HT-29 (cell line): Measurements from ENCODE around the genes TOR3A and TOR1AIP1.

DNA sequence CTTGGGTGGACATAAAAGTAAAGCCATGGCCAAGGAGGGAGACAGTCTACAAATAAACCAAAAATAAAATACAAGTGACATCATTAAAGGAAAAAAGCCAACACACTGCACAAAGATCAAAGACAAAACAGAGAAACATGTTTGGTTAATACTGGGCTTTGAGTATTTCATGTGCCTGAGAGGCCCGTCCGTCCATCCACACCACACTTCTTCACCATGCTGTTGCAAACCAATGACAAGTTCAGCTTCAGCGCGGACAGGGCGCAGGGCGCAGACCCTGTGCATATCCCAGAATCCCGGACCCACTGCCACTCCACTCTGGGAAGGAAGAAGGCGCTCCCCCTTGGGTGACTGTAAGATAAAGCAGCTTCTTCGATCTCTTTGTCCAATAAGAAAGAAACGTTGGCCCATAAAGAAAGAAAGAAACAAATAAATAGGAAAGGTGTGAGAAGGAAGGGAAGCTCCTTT, 836 bp upstream of the RASAL2 start:
- RAMPAGE, long total RNA, result no peak

GRCh38 chr1:178100702-178101245, 6.9 kb downstream of the RASAL2 start:
- RAMPAGE, long total RNA, result no peak

GRCh38 chr1:178320699-178321078, 176.1 kb downstream of the CLEC20A start:
- RAMPAGE, long total RNA, result no peak

DNA sequence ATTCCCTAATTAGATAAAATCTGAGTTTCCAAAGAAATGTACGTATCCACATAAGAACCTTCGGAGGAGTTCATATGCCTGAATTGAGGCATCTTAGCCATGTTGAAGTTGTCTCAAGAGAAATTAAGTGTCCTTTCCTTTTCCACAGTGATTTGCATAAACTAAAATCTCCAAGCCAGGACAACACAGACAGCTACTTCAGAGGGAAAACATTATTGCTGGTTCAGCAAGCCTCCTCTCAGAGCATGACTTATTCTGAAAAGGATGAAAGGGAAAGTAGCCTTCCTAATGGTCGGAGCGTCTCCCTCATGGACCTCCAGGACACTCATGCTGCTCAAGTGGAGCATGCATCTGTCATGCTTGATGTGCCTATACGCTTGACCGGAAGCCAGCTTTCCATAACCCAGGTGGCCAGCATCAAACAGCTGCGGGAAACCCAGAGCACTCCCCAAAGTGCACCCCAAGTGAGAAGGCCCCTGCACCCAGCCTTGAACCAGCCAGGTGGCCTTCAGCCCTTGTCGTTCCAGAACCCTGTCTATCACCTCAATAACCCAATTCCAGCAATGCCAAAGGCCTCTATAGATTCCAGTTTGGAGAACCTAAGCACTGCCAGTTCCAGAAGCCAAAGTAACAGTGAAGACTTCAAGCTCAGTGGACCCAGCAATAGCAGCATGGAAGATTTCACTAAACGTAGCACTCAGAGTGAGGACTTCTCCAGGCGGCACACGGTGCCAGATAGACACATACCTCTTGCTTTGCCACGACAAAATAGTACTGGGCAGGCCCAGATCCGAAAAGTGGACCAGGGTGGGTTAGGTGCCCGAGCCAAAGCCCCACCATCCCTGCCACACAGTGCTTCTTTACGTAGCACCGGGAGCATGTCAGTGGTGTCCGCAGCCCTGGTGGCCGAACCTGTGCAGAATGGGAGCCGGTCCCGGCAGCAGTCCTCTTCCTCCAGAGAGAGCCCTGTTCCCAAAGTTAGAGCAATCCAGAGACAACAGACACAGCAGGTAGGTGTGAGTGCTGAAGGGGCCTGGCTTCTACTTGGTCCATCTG, 38.9 kb downstream of the CLEC20A start:
- RAMPAGE, long total RNA, result no peak

DNA sequence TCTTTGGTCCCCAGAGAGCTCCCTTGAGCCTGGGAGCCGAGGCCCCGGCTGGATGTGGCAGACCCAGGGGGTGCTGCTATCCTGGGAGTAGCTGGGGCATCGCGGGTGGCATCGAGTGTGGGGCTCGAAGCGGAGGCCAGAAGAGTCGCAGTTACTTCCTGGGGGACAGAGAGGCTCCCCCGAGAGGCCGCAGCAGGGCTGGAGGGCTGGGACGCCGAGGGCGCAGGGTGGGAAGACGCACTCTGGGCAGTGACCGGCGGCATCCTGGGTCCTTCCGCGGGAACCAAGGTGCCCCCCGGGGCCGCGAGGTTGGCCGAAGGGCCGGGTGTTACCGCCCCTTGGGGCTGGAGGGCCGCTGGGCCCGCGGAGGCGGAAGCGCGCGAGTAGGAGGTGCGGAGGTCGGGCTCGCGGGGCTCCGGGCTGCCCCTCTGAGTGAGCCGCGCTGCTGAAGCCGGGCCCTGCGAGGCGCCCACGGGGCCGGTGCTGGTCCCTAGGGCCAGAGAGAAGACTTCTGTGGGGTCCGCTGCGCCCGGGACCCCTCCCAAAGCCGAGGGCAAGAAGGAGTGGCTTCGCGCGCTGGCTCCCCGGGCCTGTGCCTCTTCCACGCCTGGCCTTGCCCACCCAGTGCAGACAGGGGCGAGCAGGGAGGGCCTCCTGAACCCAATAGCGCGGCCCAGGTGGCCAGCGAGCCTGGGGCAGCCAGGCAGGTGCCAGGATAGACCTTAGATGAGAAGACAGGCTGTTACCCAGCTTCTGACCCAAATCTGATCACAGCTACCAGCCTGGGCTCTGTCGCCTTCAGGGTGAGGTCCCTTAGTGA, 10.0 kb downstream of the CLEC20A start:
- RAMPAGE, long total RNA, result no peak

DNA sequence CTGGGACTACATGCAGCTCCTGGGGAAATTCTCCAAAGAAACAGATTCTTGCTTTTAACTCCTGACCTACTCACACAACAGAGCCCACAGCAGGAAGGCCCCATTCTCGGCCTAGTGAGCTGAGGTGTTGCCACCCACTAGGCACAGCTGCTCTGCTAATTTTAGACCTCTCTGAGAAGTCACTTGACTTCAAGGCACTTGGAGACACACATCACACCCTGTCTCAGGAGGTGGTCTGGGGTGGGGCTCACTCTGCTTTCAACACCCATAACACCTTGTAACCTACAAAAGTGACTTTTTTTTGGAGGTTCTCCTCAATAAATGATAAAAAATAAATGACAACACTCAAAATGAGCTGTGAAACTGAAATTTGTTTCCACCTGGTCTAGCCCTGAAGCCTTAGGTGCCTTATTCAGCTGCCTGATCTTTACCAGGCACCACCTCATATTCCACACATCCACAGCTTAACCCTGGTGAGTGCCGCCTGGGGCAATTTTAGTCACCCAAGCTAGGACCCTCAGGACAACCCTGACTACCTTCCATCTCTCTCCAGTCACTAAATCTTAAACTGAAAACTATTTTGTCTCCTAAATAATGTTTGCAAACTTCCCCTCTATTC, 93.2 kb downstream of the TEX35 start:
- RAMPAGE, long total RNA, result no peak

- RAMPAGE, long total RNA, result no peak
Measured at GRCh38 chr1:178614187-178614829, 101.4 kb downstream of the TEX35 start.

GRCh38 chr1:178630446-178630939, 94.6 kb upstream of the RALGPS2 start:
- RAMPAGE, long total RNA, result no peak

- RAMPAGE, long total RNA, result no peak
Measured at GRCh38 chr1:178933295-178933827, 62.5 kb upstream of the ANGPTL1 start.

DNA sequence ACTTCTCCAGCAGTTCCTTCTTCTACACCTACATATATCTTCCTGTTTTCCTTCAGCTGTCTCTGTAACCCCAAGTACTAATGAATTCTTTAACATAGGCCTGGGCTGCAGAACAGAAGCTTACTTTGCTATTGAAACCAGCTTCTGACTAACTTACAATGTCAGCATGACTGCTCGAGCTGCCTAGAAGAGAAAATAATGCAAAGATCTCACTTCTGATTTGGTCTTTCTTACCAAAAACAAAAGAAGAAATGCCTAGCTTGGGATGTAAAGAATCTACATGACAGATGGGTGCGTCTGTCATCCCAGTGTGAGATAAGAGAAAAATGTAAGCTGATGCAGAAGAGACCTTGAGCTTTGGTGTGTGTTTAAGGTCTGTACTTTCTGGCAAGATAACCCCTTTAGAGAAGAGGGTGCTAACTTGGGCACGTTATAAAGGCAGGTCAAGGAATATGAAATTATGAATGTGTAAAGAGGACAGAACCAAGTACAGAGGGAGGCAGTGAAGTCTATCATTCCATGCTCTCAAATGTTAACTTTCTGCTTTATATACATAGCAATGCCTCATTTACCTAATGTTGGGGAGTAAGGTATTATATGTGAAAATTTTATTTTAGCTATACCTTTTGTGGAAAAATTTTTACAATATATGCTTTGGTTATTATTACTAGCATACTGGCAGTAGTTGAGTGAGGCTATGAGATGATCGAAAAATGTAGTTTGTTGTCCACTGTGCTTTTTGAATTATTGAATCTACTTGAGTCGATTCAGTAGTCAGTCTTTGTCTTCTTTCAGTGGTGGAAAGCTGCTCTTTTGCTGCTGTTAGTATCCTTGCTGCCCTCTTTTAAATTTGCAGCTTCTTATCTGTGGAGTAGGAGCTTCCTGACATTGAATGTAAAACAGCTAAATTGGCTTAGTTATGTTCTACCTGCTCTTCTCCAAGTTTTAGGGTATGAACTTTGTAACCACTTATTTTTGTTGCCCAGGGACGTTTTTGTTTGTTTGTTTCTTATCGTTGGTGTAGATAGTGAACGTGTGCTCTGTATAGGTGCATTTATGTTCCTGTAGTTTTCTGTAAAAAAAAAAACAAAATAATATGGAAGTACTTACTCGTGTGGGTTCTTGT, 3.9 kb downstream of the FAM20B start:
- RAMPAGE, long total RNA, result no peak

- RAMPAGE, long total RNA, result no peak
Measured at GRCh38 chr1:179081086-179082271, at the start of gene TOR3A. TSS of gene TOR3A (plus strand) at chr1:179082070.

- RAMPAGE, long total RNA, result no peak
Measured at GRCh38 chr1:179094835-179095350, 13.0 kb downstream of the TOR3A start.

DNA sequence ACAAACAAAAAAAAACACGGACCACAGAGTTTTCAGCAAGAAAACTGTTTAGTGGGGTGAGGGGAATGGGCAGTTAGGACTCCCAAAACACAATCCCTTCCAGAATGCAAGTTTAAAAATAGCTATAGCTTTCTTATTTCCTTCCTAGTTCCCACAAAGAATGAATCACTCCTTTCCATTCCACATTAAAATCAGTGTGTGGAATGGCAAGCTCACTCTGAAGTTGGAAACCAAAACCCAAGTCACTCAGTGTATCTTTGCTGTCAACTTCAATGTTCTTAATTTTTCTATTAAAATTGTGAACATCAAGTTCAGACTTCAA, 45.3 kb downstream of the TOR3A start:
- RAMPAGE, long total RNA, result no peak

- RAMPAGE, long total RNA, result no peak
Measured at GRCh38 chr1:179187871-179188525, 41.5 kb downstream of the ABL2 start.

- RAMPAGE, long total RNA, result no peak
Measured at GRCh38 chr1:179882039-179882880, at the start of gene TOR1AIP1. TSS of gene TOR1AIP1 (plus strand) at chr1:179882285.

- RAMPAGE, long total RNA, result no peak
Measured at GRCh38 chr1:179969313-179969512, 14.6 kb downstream of the CEP350 start.

GRCh38 chr1:180080323-180080848, 74.3 kb upstream of the QSOX1 start:
- RAMPAGE, long total RNA, result no peak

DNA sequence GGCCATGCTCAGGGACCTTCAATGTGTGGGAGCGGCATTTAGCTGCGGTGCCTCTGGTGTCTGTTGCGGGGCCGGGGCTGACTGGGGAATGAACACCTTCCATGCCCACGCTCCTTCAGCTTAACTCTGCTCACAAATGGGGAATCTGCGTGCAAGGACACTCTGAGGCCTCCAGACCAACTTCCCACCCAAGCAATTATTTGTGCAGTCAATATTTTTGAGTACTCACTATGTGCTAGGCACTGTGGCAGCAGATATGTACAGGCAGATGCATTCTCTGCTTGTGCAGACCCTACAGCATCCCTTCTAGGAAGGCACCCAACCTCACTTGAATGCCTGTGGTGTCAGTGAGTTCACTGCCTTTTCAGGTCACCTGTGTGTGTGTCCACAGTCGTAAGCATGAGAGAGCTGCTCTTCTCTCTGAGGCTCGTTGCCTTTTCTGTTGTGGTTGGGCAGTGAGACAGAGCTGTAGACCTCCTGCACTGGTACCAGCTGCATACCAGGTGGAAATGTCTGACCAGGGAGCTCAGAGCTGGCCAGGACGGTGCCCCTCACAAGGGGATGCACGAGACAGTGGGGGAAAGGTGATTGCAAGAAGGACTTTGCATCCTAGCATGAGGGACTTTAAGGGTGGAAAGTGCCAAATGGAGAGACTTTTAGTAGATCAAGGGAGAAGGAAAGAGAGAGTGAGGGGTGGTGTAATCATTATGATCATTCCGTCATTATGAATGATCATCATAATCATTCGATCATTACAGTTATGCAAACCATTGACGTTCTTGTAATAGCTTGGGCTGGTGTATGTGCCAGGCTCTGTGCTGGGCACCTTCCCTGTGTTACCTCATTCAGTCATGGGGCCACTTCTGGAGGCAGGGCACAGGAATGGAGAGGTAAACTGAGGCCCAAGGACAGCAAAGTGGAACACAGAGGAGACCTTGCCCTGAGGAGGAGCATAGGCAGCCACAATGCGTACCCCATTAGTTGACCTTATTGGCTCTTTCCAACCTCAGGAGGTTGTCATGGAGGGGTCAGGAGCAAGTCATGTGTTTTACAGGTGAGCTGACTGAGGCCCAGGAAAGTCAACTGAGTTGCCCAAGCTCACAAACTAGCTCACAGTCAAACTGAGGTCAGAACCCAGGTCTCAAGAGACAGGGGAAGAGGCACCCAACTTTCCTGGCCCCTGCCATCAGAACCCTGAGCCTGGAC, 29.9 kb downstream of the QSOX1 start:
- RAMPAGE, long total RNA, result no peak

DNA sequence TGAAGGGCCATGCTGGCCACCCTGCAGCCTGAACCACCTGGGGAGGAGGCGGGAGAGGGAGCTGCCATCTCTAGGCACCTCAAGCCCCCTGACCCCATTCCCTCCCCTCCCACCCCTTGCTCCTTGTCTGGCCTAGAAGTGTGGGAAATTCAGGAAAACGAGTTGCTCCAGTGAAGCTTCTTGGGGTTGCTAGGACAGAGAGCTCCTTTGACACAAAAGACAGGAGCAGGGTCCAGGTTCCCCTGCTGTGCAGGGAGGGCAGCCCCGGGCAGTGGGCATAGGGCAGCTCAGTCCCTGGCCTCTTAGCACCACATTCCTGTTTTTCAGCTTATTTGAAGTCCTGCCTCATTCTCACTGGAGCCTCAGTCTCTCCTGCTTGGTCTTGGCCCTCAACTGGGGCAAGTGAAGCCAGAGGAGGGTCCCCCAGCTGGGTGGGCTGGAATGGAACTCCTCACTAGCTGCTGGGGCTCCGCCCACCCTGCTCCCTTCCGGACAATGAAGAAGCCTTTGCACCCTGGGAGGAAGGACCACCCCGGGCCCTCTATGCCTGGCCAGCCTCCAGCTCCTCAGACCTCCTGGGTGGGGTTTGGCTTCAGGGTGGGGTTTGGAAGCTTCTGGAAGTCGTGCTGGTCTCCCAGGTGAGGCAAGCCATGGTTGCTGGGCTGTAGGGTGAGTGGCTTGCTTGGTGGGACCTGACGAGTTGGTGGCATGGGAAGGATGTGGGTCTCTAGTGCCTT, 32.9 kb upstream of the LHX4 start:
- RAMPAGE, long total RNA, result no peak

DNA sequence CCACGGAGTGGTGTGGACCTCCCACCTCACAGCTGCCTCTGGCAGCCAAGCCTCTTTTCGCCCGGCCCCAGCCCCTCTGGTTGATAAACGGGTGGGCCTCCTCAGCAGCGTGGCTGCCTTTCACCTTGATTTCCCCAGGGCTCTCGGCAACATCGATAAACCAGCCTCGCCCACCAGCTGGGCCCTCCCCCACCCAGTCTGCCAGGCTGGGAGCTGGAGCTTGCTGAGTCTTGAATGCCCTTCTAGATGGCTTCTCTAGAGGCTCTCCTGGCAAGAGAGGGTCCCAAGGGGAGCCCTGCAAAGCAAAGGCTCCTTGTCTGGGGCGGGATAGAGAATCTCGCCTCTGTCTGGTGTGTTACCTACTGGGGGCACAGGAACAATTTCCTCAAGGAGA, 31.0 kb upstream of the LHX4 start:
- RAMPAGE, long total RNA, result no peak